AG09319 (cell line): ENCODE measurements around a stretch of chr9.

DNA sequence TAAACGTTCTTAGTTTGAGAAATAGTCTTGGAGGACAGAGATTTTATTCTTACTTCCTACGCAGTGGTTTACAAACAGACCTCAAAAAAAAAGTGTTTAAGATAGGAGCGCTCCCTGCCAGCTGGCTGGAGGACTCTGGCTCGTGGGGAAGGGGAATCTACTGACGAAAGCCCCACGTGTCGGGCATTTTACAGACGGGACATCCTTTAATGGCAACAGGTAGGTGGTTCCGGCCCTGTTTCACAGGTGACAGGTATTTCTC is 710 bp downstream of the ZNG1A start:
- RRBS: no CpG with 5 or more reads among the region's 9 CpGs

DNA sequence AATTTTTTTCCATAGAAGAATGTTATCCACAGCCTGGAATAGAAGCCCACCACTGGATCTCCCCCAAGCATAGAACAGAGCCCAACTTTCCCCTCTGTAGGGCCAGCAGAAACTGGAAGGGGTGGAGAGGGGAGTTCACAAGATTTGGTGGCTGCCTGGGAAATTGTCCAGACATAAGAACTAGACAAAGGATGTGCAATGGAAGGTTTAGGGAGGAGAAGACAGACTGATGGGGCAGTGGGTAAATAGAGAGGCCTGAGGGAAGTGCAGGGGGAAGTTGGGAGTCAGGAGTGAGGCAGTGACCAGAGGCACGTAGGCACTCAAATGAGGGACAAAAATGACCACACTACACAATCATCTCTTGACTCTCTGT is 6.0 kb upstream of the DOCK8 start:
- RRBS: no CpG with 5 or more reads among the region's 1 CpG

DNA sequence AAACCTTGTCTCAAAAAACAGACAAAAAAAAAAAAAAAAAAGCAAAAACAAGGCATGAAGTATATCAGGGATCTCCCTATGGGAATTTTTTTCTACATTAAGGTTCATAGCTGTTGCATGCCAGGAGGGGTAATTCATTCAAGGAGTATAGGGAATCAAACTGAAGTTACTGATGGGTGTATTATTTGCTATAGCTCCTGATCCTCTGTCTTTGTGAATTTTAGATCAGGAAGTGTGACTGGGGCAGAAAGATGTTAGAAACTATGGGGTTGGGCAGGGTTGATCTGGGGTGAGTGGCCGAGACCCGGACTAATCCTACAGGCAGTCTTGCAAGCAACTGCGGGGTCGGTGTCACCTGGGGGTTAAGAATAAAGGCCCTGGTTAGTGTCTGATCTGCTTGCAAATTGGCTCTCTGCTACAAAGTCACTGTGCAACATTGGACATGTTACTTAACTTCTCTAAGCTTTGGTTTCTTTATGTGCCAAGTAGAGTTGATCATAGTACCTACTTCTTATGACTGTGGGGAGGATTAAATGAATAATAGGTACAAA is 1.9 kb downstream of the DOCK8 start:
- RRBS: no CpG with 5 or more reads among the region's 4 CpGs

GRCh38 chr9:225042-225613 is 10.5 kb downstream of the DOCK8 start:
- RRBS: no CpG with 5 or more reads among the region's 2 CpGs

DNA sequence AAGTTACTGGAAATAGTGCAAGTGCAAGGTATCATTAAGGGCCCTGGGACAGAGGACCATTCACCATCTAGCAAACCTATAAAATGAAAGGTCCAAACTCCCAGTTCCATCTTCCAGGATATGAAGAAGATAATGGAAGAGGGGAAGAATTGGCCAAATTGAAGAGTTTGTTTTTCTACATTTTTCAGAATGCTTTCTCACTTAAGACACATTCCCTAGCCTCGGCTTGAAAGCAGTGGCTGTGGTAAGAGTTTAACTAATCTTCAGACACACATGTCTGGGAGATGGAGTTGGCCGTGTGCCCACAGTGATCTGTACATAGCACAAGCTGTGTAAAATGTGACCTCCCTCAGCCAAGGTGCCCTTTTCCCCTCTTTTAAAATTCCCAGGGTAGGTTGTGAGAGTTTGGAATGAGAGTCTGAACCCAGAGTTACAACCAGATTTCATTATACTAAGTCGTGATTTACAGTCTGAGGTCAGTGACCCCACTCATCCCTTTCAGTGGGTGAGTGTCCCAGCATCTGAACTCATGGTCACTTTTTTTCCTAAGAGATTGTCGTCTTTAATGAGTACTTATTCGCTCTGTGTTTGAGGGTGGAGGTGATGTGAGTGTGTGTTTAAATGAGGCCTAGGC is 59.5 kb upstream of the KANK1 start:
- RRBS: no CpG with 5 or more reads among the region's 5 CpGs

DNA sequence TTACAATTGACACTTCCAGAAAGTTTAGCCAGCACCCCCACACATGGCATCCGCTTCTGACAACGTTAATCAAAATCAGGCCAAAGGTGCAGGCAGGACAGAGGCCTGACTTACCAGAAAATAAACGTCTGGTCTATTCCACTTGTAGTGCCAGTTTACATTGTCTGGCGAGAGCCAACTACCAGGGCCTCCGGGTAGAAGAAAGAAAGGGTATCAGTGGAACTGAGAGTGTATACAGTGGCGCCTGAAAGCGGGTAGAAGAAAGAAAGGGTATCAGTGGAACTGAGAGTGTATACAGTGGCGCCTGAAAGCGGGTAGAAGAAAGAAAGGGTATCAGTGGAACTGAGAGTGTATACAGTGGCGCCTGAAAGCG is 35.3 kb upstream of the KANK1 start:
- RRBS: no CpG with 5 or more reads among the region's 11 CpGs

GRCh38 chr9:534711-535402 is 30.4 kb downstream of the KANK1 start:
- RRBS: no CpG with 5 or more reads among the region's 6 CpGs

- RRBS: no CpG with 5 or more reads among the region's 5 CpGs
Observed at GRCh38 chr9:652859-653131, 148.3 kb downstream of the KANK1 start.

GRCh38 chr9:684994-686092 is 156.2 kb upstream of the DMRT1 start:
- RRBS: no CpG with 5 or more reads among the region's 6 CpGs

DNA sequence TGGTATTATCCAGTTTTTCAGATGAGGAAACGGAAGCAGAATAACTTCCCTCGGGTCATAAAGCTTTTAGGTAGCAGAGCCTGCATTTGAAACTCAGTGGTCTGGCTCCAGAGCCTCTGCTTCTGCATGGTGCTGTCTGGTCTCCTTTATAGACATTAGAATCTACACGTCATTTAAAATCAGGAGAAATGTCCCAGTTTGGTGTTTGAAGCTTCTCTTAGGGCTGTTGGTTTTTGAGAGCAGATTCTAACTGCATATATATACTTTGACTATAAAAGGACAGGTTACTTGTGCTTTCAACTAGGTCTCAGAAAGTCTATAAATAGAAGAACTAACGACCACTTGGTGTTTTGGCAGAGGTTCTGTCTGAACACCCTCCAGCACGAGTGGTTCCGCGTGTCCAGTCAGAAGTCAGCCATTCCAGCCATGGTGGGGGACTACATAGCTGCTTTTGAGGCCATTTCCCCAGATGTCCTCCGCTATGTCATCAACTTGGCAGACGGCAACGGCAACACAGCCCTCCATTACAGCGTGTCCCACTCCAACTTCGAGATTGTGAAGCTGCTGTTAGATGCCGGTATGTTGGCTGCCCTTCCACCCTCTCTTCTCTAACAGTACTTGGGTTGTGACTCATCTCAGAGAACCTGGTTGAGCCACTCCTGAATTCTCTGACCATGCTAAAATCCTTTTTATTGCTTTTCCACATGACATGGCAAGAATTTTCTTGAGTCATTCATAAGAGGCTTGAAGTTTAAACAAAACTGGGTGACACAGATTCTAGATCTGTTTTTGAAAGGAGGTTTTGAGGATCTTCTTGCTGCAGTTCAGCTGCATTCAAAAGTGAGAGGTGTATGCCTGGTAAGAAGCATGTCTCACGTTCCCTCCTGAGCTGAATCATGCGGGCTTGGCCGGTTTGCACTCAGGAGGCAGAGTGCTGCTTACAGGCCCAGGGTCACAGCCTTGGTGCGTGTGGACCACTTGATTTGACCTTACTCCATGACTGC is 103.3 kb upstream of the DMRT1 start:
- RRBS: no CpG with 5 or more reads among the region's 17 CpGs

DNA sequence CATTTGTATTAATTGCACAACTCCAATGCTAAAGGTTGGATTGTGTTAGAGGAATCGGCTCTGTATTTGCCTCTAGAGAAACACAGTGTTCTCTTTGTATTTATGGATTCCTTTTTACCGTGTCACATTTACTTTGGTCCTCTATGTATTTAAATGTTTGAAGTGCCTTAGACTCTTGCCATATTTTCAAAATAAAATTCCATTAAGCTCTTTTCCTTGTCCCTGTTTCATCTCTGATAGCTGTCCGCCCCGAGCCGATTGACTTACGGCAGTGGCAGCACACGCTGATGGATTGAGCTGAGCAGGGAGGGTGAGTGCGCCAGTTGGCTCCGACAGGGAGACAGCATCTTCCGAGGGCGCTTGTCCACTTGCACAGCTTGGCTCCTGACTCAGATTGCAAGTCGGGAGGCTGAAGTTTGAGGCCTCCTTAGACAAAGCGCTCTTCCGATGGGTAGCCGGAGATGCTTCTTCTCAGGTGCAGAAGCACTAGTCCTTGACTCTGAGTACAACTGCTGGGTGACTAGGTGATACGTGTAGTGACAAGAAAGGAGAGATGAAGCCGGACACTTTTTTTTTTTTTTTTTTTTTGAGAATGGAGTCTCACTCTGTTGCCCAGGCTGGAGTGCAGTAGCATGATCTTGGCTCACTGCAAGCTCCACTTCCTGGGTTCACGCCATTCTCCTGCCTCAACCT is 95.5 kb upstream of the DMRT1 start:
- RRBS: no CpG with 5 or more reads among the region's 18 CpGs

DNA sequence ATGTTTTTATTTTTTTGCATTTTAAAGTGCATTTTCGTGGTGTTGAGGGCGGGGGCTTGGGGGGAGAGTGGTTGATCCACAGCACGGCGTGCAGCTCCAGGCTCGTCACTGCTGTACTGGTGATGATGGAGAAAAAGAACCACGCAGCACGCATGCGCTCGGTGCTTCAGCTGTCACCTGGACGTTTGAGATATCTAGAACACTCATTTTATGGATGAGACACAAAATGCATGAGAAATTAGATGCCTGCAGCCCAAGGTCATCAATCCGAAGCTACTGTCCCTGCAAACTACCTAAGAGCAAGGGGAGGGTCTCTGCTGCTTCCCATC is 2.2 kb downstream of the DMRT2 start:
- RRBS: no CpG with 5 or more reads among the region's 11 CpGs

DNA sequence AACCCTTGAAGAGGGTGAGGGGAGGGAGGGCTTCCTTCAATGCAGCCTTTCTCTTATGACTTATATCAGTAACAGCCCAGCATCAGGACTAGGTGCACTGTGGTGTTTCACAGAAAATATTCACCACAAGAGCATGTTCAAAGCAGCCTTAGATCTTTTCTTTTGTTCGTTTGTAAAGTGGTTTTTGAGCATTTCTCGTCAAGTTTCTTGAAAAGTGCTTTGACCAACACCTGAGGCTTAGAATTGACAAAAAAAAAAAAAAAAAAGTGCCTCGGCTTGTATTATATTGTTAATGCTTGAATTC is 4.1 kb downstream of the SMARCA2 start:
- RRBS: no CpG with 5 or more reads among the region's 3 CpGs

GRCh38 chr9:2157091-2157780 is 142.1 kb downstream of the SMARCA2 start:
- RRBS: no CpG with 5 or more reads among the region's 10 CpGs

DNA sequence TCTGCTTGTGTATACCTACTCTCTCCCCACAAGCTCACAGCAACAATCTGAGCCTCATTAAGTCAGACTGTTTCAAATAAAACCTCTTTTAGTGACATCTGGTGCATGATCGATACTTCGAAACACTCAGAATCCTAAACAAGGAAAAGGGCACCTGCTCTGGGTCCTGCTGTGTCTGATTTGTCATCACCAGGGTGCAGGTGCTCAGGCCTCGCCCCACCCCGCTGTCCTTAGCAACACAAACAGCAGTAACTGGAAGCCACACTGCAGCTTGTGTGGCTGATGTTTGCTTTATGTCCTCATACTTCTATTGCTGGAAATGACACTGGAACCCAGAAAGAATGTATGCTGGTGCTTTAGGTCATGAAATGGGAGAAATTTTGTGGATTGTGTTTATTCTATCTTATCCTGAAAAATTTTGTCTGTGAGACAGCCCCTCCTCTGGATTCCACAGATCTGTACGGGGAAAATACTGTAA is 284.0 kb downstream of the SMARCA2 start:
- RRBS: no CpG with 5 or more reads among the region's 5 CpGs

DNA sequence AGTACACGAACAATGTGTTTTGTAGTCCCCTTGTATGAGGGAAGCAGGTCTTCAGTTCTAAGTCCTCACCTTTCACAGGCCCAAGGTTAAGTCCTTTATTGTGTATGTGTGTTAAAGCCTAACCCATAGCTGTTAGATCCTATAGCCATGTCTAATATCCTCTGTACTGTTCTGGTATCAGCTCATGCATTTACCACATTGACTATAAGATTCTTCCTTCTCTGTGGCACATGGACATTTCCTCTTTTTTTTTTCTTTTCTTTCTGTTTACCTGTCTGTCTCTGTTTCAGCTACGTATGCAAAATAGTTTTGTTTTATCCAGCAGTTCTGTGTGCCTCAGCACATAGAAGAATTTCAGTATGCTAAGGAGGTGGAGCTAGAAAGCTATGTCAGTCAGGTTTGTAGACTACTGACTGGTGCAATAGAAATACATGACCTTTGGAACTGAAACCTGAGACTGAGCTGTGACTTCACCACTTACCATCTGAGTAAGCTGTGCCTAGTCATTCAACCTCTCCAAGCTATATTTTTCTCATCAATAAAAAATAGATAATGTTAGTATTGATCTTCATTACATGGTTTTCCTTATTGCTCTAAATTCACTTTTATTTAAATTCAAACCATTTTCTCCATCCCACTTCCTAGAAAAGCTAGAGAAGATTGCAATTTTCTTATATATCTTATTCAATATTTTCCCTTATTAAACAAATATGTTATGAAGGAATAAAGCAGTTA is 155.5 kb upstream of the VLDLR start:
- RRBS: no CpG with 5 or more reads among the region's 2 CpGs

GRCh38 chr9:3516357-3516938 is 9.4 kb downstream of the RFX3 start:
- RRBS: no CpG with 5 or more reads among the region's 7 CpGs

- RRBS: no CpG with 5 or more reads among the region's 13 CpGs
Observed at GRCh38 chr9:3879592-3880297, 353.9 kb upstream of the RFX3 start.

- RRBS: no CpG with 5 or more reads among the region's 14 CpGs
Observed at GRCh38 chr9:3906693-3907537, 381.1 kb upstream of the RFX3 start.

DNA sequence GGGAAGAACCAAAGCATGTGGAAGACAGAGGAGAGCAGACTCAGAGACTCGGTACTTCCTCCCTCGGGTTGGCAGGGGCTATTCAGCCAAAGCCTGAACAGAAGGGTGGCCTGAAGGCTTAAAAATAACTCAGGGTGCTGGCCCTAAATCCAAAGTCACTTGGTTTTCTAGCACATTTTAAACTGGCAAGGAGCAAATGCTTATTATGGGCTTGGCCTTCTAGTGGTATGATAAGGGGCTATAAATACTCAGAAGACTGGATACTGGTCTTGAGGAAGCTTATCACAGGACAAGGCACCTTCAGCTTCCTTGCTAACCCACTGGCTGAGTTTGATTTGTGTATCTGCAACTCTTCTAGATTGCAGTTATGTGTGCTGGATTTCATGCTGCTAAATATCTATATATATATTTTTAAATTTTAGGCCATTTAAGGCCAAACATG is 206.5 kb downstream of the GLIS3 start:
- RRBS: no CpG with 5 or more reads among the region's 2 CpGs